Measurements from ENCODE around the genes GARIN1A, ATP6V1F and ATP6V1FNB.

- RAMPAGE, long total RNA, result no peak
- RRBS, result no CpG with 5 or more reads among the region's 11 CpGs
PRO-cap:
- standard, result no peak
- CoPRO, capped RNA only, 2 experiments, result no peak in any of the 2 experiments
- CoPRO, capped and uncapped RNA, 2 experiments, result no peak in any of the 2 experiments
- CoPRO, uncapped RNA only, 2 experiments, result no peak in any of the 2 experiments
CAGE:
- cytosol, long polyA plus RNA, result no peak
- long polyA plus RNA, result no peak
- nucleolus, long total RNA, result no peak
- nucleus, long polyA plus RNA, result no peak
Observed at GRCh38 chr7:128457489-128457986, 1.9 kb downstream of the HILPDA start.

- RAMPAGE, long total RNA, result no peak
- RRBS, result no CpG with 5 or more reads among the region's 5 CpGs
PRO-cap:
- standard, result no peak
- CoPRO, capped RNA only, 2 experiments, result no peak in any of the 2 experiments
- CoPRO, capped and uncapped RNA, 2 experiments, result no peak in any of the 2 experiments
- CoPRO, uncapped RNA only, 2 experiments, result no peak in any of the 2 experiments
CAGE:
- cytosol, long polyA plus RNA, result no peak
- long polyA plus RNA, result no peak
- nucleolus, long total RNA, result no peak
- nucleus, long polyA plus RNA, result no peak
Observed at GRCh38 chr7:128459329-128459844, 3.7 kb downstream of the HILPDA start.

DNA sequence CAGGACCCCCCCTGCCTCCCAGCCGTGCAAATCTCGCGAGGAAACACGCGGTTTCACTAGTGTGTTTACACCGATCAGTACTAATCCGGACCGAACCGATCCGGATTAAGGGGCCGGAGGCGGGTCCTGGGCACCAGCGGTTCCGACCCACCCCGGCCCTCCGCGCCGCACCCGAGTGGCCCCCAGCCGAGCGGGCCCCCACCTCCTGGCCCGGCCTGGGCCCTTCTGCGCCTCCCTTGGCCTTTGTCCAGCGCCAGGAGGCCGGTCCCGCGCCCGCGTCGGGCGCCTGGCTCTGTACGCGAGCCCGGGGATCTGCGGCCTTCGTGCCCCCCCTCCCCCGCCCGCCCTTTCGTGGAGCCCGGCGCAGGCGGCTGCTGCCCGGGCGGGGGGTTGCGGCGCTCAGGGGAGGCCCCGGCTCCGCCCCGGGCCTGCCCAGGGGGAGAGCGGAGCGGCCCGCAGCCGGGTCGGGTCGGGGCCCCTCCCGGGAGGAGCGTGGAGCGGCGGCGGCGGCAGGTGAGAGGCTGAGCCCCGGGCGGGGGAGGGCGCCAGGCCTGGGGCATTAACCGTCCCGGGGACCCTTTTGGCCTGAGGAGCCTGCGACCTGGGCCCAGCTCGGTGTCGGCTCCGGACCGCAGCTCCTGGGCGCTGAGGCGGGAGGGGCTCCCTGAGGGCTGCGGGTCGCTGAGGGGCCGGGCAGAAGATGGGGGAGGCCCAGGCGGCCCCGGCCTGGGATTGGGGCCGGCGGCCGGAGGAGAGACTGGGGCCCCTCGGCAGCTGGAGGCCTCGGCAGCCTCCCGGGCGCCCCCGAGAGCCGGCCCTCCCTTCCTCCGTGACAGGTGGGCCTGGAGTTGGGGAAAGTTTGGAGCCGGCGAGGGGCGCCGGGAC lies 55.0 kb downstream of the METTL2B start:
- RAMPAGE, long total RNA, result no peak
- RRBS, result 2% methylated on average over 25 of the region's 92 CpGs
PRO-cap:
- standard, result bidirectional peak, plus-strand start at position 59 of the sequence, minus-strand start outside the sequence; bidirectional peak, plus-strand start at position 441 of the sequence, minus-strand start at position 401 of the sequence; bidirectional peak, plus-strand start outside the sequence, minus-strand start at position 796 of the sequence
- CoPRO, capped RNA only, 2 experiments, result peak in 2 of 2 experiments; most common plus-strand start position 77 of the sequence (in 2); most common minus-strand start position 177 of the sequence (in 1)
- CoPRO, capped and uncapped RNA, 2 experiments, result peak in 2 of 2 experiments; most common plus-strand start position 77 of the sequence (in 1)
- CoPRO, uncapped RNA only, 2 experiments, result peak in 2 of 2 experiments; most common plus-strand start position 59 of the sequence (in 1)
CAGE:
- cytosol, long polyA plus RNA, result no peak
- long polyA plus RNA, result start-site peak on the plus strand centred at position 66 of the sequence, 24 bp wide, 122 and 194 reads in 2 replicates
- nucleolus, long total RNA, result no peak
- nucleus, long polyA plus RNA, result start-site peak on the plus strand centred at position 72 of the sequence, 12 bp wide, 283 and 609 reads in 2 replicates

DNA sequence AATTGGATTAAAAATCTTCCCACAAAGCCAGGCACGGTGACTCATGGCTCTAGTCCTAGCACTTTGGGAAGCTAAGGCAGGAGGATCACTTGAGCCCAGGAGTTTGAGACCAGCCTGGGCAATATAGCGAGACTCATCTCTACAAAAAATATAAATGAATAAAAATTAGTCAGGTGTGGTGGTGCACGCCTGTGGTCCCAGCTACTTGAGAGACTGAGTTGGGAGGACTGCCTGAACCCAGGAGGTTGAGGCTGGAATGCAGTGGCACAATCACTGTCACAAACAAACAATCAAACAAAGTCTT lies 79.0 kb downstream of the METTL2B start:
- RAMPAGE, long total RNA, result no peak
- RRBS, result no CpG with 5 or more reads among the region's 3 CpGs
PRO-cap:
- standard, result no peak
- CoPRO, capped RNA only, 2 experiments, result no peak in any of the 2 experiments
- CoPRO, capped and uncapped RNA, 2 experiments, result no peak in any of the 2 experiments
- CoPRO, uncapped RNA only, 2 experiments, result no peak in any of the 2 experiments
CAGE:
- cytosol, long polyA plus RNA, result no peak
- long polyA plus RNA, result no peak
- nucleolus, long total RNA, result no peak
- nucleus, long polyA plus RNA, result no peak

- RAMPAGE, long total RNA, result no peak
- RRBS, result no CpG with 5 or more reads among the region's 10 CpGs
PRO-cap:
- standard, result no peak
- CoPRO, capped RNA only, 2 experiments, result no peak in any of the 2 experiments
- CoPRO, capped and uncapped RNA, 2 experiments, result no peak in any of the 2 experiments
- CoPRO, uncapped RNA only, 2 experiments, result peak in 1 of 2 experiments; most common plus-strand start chr7:128638942 (in 1)
CAGE:
- cytosol, long polyA plus RNA, result no peak
- long polyA plus RNA, result no peak
- nucleolus, long total RNA, result start-site peak on the minus strand at chr7:128639659-128639670, 5 reads
- nucleus, long polyA plus RNA, result no peak
Observed at GRCh38 chr7:128638537-128640045, 33.0 kb upstream of the GARIN1A start.

GRCh38 chr7:128671982-128672420 lies at the start of gene GARIN1A:
Gene GARIN1A (plus strand): TSS chr7:128672292.
- RAMPAGE, long total RNA, result no peak
- RRBS, result no CpG with 5 or more reads among the region's 4 CpGs
PRO-cap:
- standard, result no peak
- CoPRO, capped RNA only, 2 experiments, result no peak in any of the 2 experiments
- CoPRO, capped and uncapped RNA, 2 experiments, result no peak in any of the 2 experiments
- CoPRO, uncapped RNA only, 2 experiments, result no peak in any of the 2 experiments
CAGE:
- cytosol, long polyA plus RNA, result no peak
- long polyA plus RNA, result no peak
- nucleolus, long total RNA, result no peak
- nucleus, long polyA plus RNA, result no peak

- RAMPAGE, long total RNA, result no peak
- RRBS, result no CpG with 5 or more reads among the region's 6 CpGs
PRO-cap:
- standard, result no peak
- CoPRO, capped RNA only, 2 experiments, result no peak in any of the 2 experiments
- CoPRO, capped and uncapped RNA, 2 experiments, result no peak in any of the 2 experiments
- CoPRO, uncapped RNA only, 2 experiments, result no peak in any of the 2 experiments
CAGE:
- cytosol, long polyA plus RNA, result no peak
- long polyA plus RNA, result no peak
- nucleolus, long total RNA, result no peak
- nucleus, long polyA plus RNA, result no peak
Observed at GRCh38 chr7:128743297-128743874, 4.2 kb downstream of the CALU start.

GRCh38 chr7:128769759-128770777 lies 5.5 kb downstream of the OPN1SW start:
- RAMPAGE, long total RNA, result no peak
- RRBS, result no CpG with 5 or more reads among the region's 7 CpGs
PRO-cap:
- standard, result no peak
- CoPRO, capped RNA only, 2 experiments, result no peak in any of the 2 experiments
- CoPRO, capped and uncapped RNA, 2 experiments, result peak in 1 of 2 experiments; most common plus-strand start chr7:128770414 (in 1)
- CoPRO, uncapped RNA only, 2 experiments, result peak in 2 of 2 experiments; most common plus-strand start chr7:128770017 (in 1)
CAGE:
- cytosol, long polyA plus RNA, result no peak
- long polyA plus RNA, result start-site peak on the minus strand at chr7:128770427-128770465, 23 and 24 reads in 2 replicates; start-site peak on the minus strand at chr7:128770544-128770565, 24 and 27 reads in 2 replicates
- nucleolus, long total RNA, result no peak
- nucleus, long polyA plus RNA, result no peak

DNA sequence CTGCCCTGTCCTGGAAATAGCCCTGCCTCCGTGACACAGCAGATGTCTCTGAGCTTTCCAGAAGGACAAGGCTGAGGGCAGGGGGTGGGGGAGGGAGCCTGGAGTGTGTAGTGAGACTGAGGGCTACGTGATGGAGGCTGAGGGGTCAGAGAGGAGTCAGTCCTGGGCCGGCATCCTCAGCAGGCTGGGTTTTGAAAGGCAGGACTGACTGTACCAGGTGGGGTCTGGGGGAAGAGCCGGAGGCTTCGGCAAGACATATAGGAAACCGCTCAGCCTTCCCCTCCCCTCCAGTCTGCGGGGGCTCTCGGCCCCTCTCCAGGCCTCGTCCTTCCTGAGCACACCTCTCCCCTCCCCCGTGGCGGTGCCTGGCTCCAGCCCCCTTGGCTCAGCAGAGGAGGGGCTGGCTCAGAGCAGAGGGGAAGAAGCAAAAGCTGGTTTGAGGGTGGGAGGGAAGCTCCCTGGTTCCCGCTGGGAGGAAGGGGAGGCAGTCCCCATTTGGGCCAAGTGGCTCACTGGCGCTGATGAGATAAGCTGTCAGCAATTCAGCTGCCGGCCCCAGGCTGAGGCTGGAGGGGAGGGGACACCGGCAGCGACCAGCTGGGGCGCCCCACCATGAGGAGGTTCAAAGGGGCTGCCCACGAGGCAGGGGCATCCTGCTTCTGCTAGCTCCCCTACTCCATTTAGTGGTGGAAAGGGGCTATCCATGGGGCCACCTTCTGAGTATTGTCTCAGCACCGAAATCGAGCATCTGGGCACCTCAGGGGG lies 2.2 kb downstream of the FLNC start:
- RAMPAGE, long total RNA, result no peak
- RRBS, result 8% methylated on average over 2 of the region's 20 CpGs
PRO-cap:
- standard, result bidirectional peak, plus-strand start at position 113 of the sequence, minus-strand start outside the sequence; bidirectional peak, plus-strand start at position 503 of the sequence, minus-strand start at position 345 of the sequence; bidirectional peak, plus-strand start at position 558 of the sequence, minus-strand start at position 514 of the sequence
- CoPRO, capped RNA only, 2 experiments, result peak in 2 of 2 experiments; most common plus-strand start position 41 of the sequence (in 1)
- CoPRO, capped and uncapped RNA, 2 experiments, result peak in 1 of 2 experiments; most common plus-strand start position 529 of the sequence (in 1); most common minus-strand start position 433 of the sequence (in 1)
- CoPRO, uncapped RNA only, 2 experiments, result no peak in any of the 2 experiments
CAGE:
- cytosol, long polyA plus RNA, result no peak
- long polyA plus RNA, result no peak
- nucleolus, long total RNA, result no peak
- nucleus, long polyA plus RNA, result no peak

GRCh38 chr7:128833002-128833634 lies 2.9 kb downstream of the FLNC start:
- RAMPAGE, long total RNA, result no peak
- RRBS, result no CpG with 5 or more reads among the region's 9 CpGs
PRO-cap:
- standard, result bidirectional peak, plus-strand start at chr7:128833387, minus-strand start at chr7:128833233
- CoPRO, capped RNA only, 2 experiments, result peak in 1 of 2 experiments; most common plus-strand start chr7:128833387 (in 1); most common minus-strand start chr7:128833223 (in 1)
- CoPRO, capped and uncapped RNA, 2 experiments, result no peak in any of the 2 experiments
- CoPRO, uncapped RNA only, 2 experiments, result no peak in any of the 2 experiments
CAGE:
- cytosol, long polyA plus RNA, result no peak
- long polyA plus RNA, result no peak
- nucleolus, long total RNA, result no peak
- nucleus, long polyA plus RNA, result no peak

- RAMPAGE, long total RNA, result no peak
- RRBS, result 84% methylated on average over 5 of the region's 26 CpGs
PRO-cap:
- standard, result no peak
- CoPRO, capped RNA only, 2 experiments, result no peak in any of the 2 experiments
- CoPRO, capped and uncapped RNA, 2 experiments, result no peak in any of the 2 experiments
- CoPRO, uncapped RNA only, 2 experiments, result no peak in any of the 2 experiments
CAGE:
- cytosol, long polyA plus RNA, result no peak
- long polyA plus RNA, result no peak
- nucleolus, long total RNA, result no peak
- nucleus, long polyA plus RNA, result no peak
Observed at GRCh38 chr7:128836446-128837470, 6.6 kb downstream of the FLNC start.

- RAMPAGE, long total RNA, result no peak
- RRBS, result no CpG with 5 or more reads among the region's 24 CpGs
PRO-cap:
- standard, result no peak
- CoPRO, capped RNA only, 2 experiments, result no peak in any of the 2 experiments
- CoPRO, capped and uncapped RNA, 2 experiments, result no peak in any of the 2 experiments
- CoPRO, uncapped RNA only, 2 experiments, result no peak in any of the 2 experiments
CAGE:
- cytosol, long polyA plus RNA, result no peak
- long polyA plus RNA, result no peak
- nucleolus, long total RNA, result no peak
- nucleus, long polyA plus RNA, result no peak
Observed at GRCh38 chr7:128853260-128854045, 9.2 kb upstream of the ATP6V1F start.

DNA sequence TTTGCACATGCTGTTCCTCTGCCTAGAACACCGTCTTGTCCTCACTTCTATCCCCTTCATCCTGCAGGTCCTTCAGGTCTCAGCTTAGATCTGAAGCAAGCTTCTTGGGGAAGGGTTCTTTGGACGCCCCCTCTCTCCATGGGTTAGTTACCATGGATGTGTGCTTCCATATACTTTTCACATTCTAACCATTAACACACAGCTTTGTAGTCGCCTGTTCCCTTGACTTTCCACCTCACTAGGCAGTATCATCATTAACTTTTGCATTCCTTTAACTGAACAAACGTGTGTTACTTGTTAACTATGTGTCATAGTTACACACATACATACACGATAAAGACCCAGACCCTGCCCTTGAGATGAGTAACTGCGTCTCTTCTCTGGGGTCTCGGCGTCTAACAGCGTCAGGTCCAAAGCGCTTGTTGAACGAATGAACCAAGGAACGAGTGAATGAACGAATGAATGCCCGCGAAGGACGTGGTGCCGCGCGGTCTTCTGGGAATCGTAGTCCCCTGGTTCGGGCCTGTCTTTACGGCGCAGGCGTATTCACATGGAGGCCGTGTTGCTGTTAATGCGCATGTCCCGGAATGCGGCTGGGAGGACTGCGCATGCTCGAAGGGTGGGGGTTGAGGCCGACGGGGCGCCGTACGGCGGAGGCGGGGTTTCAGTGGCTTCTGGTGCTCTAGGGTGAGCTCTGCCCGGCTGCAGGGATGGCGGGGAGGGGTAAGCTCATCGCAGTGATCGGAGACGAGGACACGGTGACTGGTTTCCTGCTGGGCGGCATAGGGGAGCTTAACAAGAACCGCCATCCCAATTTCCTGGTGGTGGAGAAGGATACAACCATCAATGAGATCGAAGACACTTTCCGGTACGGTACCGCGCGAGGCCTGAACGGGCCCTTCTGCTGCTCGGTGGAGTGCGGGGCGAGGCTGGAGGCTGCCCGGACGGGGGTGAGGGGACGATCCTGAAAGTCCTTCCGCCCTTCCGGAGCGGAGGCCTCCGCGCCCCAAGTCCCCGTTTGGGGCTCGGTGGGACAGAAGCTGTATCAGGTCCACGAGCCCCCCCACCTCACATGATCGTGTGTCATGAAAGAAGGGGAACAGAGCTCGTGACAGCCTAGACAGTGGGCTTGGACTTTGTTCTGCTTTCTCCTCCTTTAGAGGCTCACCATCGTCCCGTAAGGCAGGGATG lies at the start of gene ATP6V1F:
Gene ATP6V1F, plus strand, starts transcription at position 662 of the 1,191 bp plus-strand sequence.
- RAMPAGE, long total RNA, result start-site peak on the plus strand centred at position 674 of the sequence, 79 bp wide, 1,543 and 1,611 reads in 2 replicates
- RRBS, result 2% methylated on average over 10 of the region's 70 CpGs
PRO-cap:
- standard, result bidirectional peak, plus-strand start at position 667 of the sequence, minus-strand start at position 432 of the sequence
- CoPRO, capped RNA only, 2 experiments, result peak in 2 of 2 experiments; most common plus-strand start position 667 of the sequence (in 2); most common minus-strand start position 432 of the sequence (in 2)
- CoPRO, capped and uncapped RNA, 2 experiments, result peak in 2 of 2 experiments; most common plus-strand start position 667 of the sequence (in 2); most common minus-strand start position 432 of the sequence (in 2)
- CoPRO, uncapped RNA only, 2 experiments, result peak in 2 of 2 experiments; most common plus-strand start position 401 of the sequence (in 1); most common minus-strand start position 328 of the sequence (in 1)
CAGE:
- cytosol, long polyA plus RNA, result start-site peak on the plus strand centred at position 701 of the sequence, 159 bp wide, 10,278 and 8,245 reads in 2 replicates
- long polyA plus RNA, result start-site peak on the plus strand centred at position 717 of the sequence, 139 bp wide, 5,984 and 7,877 reads in 2 replicates
- nucleolus, long total RNA, result no peak
- nucleus, long polyA plus RNA, result start-site peak on the plus strand centred at position 720 of the sequence, 131 bp wide, 4,685 and 2,776 reads in 2 replicates

GRCh38 chr7:128866317-128866560 lies at the start of gene ATP6V1FNB:
Gene ATP6V1FNB (plus strand): TSS chr7:128866330.
- RAMPAGE, long total RNA, result no peak
- RRBS, result no CpG with 5 or more reads among the region's 10 CpGs
PRO-cap:
- standard, result no peak
- CoPRO, capped RNA only, 2 experiments, result no peak in any of the 2 experiments
- CoPRO, capped and uncapped RNA, 2 experiments, result no peak in any of the 2 experiments
- CoPRO, uncapped RNA only, 2 experiments, result peak in 1 of 2 experiments; most common plus-strand start chr7:128866507 (in 1); most common minus-strand start chr7:128866434 (in 1)
CAGE:
- cytosol, long polyA plus RNA, result no peak
- long polyA plus RNA, result no peak
- nucleolus, long total RNA, result no peak
- nucleus, long polyA plus RNA, result no peak

DNA sequence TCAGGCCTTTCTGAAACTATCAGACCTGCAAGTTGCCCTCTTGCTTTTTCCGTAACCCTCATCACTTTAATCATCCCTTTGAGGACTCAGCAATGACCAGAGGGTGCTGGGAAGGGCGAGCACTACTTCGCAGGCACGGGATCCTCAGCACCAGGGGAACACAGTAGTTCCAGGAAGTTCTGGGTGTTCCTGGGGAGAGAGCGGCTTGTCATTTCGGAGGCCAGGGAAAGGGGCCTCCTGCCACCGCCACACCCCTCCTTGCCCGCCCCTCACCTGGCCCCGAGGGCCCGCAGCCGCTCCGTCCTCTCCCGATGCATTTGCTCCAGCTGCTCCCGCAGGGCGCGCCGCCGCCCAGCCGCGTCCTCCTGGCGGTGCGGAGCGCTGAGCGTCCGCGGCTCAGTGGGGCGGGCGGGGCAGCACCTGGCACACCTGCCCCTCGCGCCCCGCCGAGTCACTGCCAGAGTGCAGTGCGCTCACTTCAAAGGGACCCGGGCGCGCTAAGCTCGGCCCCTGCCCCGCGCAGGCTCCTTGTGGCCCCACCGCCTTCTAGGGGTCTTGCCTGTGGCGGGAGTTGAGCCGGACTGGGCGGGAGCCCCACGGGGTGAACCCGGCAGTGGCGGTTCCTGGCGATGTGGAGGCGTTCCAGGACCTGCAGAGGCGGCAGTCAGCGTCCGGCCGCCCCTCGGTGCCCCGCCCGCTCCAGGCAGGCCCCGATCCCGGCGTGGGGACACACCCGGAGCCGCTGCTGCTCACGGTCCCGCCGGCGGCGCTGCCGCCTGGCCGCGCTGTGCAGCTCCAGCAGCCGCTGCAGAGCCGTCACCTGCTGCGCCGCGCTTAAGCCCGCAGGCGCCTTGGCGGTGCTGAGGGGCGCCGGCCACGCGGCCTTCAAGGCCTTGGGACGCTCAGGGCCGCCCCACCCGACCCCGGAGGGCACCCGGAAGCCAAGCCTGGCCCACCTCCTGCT lies 3.0 kb downstream of the ATP6V1FNB start:
- RAMPAGE, long total RNA, result no peak
- RRBS, result 89% methylated on average over 25 of the region's 85 CpGs
PRO-cap:
- standard, result no peak
- CoPRO, capped RNA only, 2 experiments, result no peak in any of the 2 experiments
- CoPRO, capped and uncapped RNA, 2 experiments, result no peak in any of the 2 experiments
- CoPRO, uncapped RNA only, 2 experiments, result peak in 1 of 2 experiments; most common plus-strand start position 61 of the sequence (in 1); most common minus-strand start position 887 of the sequence (in 1)
CAGE:
- cytosol, long polyA plus RNA, result no peak
- long polyA plus RNA, result no peak
- nucleolus, long total RNA, result no peak
- nucleus, long polyA plus RNA, result no peak

DNA sequence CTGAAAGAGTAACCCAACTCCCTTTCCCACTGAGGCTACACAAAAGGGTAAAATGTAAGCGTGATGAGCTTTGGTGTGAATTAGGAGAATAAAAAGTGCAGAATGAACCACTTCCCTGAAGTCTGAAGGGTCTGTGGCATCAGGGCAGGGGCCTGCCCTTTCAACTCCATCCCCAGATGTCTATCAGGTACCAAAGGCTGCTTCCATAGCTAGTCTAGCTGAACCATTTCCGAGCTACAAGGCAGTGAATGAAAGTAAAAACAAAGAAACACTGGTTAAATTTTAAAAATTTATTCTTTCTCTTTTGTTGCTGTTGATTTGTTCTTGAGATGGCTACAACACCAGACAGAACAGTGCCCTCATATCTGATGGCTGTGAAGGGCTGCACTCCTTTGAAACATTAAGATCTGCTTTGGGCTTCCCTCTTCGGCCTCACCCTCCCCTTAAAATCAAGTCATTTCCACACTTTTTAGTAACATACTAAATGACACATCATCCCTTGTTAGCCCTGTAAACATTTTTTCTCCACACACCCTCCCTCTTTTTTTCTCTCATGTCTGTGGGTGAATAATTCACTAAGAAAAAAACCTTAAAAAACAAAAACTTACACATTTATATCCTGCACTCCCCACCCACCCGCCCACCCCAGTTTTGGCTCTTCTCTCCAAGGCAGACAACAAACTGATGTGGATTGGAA lies 16.3 kb downstream of the IRF5 start:
- RAMPAGE, long total RNA, result no peak
- RRBS, result no CpG with 5 or more reads among the region's 4 CpGs
PRO-cap:
- standard, result no peak
- CoPRO, capped RNA only, 2 experiments, result no peak in any of the 2 experiments
- CoPRO, capped and uncapped RNA, 2 experiments, result no peak in any of the 2 experiments
- CoPRO, uncapped RNA only, 2 experiments, result peak in 1 of 2 experiments; most common minus-strand start position 363 of the sequence (in 1)
CAGE:
- cytosol, long polyA plus RNA, result no peak
- long polyA plus RNA, result no peak
- nucleolus, long total RNA, result no peak
- nucleus, long polyA plus RNA, result no peak